SJCRH30 (cell line): ENCODE measurements around a stretch of chr1.

DNA sequence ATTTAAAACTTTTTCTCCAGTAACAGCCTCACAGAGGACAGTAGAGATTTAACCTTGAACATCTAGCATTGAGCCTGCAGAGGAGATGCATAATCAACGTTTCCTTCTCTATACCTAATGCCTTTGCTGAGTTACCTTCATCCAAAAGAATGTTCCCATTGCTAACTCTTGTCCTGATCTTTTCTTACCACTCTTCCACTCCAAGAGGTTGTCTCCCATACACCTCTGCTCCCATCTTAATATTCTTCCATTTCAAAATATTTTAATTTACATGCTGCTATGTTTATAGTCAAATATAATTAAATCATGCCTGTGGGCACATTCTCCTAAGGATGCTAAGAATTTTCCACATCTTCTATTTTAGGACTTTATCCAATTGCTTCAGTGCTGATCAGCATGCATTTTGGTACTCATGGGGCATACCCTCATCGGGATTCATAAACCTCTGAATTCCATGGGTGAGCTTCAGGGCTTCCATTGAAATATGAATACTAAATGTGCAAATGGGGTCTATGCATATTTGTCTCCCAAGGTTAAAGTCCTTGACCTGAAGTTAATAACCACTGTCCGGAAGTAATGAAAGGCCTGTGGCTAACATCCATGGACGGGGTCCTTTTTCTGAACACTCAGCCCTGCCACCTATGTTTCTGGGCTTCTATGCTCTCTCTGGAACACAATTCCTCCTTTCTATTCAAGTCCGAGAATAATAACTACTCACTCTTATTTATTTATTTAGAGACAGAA, 55.3 kb downstream of the WLS start:
- RAMPAGE, long total RNA, result no peak

DNA sequence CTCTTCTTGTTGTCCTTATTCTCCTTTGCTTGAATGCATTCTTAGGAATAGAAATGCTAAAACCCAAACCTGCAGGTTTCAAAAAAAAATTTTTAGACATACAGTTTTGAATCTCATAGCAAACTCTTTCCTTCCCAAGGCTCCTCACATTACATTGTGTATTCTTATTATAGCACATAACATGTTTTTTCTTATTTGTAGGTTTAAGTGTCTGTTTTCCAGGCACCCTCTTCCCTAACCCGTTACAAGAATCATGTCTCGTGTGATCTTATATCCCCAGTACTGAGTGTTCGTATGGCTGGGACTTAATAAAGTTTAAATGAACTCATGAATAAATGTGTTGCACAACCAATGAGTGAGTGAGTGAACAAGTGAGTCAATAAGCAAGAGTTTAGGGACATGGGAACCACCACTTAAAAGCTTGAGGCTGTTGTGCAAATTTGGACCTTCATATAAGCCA, 41.0 kb downstream of the WLS start:
- RAMPAGE, long total RNA, result no peak

DNA sequence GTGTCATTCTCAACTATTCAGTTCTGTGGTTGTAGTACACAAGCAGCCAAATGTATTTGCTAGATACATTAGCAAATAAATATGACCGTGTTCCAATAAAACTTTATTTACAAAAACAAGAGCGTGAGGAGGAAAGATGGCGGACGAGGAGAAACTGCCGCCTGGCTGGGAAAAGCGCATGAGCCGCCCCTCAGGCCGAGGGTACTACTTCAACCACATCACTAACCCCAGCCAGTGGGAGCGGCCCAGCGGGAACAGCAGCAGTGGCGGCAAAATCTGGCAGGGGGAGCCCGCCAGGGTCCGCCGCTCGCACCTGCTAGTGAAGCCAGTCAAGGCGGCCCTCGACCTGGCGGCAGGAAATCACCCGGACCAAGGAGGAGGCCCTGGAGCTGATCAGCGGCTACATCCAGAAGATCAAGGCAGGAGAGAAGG, 286.1 kb downstream of the LRRC40 start:
- RAMPAGE, long total RNA, result no peak

DNA sequence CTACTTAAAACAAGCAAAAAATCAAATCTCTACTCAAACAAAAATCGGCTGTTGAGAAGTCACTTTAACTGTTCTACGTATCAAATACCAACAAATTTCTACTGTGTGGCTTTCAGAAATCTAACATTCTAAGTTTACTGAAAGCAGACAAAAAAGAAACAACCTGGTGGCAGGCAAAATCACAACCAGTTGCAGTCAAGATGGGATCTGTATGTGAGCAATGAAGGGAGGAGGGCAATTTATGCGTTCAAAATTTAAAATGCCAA, 1.2 kb downstream of the ANKRD13C start:
- RAMPAGE, long total RNA, result no peak

DNA sequence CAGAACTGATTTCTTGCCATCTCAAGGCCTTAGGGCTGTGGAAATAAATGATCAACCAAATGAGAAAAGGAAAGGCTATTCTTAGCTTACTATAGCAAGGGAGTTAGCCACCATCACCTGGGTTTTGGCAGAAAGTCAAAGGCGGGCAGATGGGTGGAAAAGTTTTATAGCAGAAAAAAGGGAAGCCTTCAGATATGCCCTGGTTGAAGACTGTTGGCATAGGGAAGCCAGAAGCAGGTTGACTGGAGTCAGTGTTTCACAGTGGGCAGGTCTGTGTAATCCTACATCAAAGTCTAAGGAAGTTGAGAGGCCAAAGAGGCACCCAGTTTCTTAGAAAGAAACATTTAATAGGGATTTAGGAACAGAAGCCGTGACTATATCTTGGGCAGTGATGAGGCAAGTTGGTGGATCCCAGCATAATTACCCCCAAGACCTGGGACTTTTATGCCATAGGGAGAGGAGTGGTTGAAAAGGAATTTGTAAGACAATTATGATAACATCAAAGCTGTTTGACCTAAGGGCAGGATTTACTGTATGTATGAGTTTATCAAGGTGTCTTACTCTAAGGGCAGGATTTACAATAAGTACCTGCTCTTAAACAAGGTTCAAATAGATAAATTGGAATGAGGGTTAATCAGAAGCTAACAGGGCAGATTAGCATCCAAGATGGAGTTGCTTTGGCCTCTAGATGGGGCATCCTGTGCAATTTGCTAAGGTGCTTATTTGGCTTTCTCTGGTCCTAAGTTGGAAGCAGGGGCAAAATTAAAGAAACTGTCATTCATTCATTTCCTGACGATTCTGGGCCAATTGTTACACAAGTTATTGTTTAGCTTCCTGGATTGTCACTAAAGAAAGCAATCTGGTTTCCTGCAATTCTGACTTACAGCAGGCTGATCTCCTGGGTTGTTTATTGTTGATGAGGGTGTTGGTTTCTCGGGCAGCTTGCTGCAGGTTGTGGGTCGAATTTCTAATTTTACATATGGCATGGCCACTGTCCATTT, 30.0 kb downstream of the CTH start:
- RAMPAGE, long total RNA, result no peak

DNA sequence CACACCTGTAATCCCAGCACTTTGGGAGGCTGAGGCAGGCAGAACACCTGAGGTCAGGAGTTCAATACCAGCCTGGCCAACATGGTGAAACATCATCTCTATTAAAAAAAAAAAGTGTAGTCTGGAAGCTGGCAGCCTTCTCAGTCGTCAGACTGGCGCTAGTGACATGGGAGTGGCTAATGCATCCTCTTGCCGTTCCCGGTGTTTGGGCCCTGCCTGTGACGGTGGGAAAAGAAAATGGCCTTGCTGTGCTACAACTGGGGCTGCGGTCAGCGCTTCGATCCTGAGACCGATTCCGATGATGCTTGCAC, 119.2 kb downstream of the CTH start:
- RAMPAGE, long total RNA, result no peak

DNA sequence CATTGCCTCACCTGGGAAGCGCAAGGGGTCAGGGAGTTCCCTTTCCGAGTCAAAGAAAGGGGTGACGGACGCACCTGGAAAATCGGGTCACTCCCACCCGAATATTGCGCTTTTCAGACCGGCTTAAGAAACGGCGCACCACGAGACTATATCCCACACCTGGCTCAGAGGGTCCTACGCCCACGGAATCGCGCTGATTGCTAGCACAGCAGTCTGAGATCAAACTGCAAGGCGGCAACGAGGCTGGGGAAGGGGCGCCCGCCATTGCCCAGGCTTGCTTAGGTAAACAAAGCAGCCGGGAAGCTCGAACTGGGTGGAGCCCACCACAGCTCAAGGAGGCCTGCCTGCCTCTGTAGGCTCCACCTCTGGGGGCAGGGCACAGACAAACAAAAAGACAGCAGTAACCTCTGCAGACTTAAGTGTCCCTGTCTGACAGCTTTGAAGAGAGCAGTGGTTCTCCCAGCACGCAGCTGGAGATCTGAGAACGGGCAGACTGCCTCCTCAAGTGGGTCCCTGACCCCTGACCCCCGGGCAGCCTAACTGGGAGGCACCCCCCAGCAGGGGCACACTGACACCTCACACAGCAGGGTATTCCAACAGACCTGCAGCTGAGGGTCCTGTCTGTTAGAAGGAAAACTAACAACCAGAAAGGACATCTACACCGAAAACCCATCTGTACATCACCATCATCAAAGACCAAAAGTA, 433.2 kb upstream of the ZRANB2 start:
- RAMPAGE, long total RNA, result no peak

GRCh38 chr1:74522135-74522559, 9.7 kb upstream of the LRRC53 start:
- RAMPAGE, long total RNA, result no peak

- RAMPAGE, long total RNA, result no peak
Observed at GRCh38 chr1:74594221-74594591, 79.4 kb downstream of the ERICH3 start.

- RAMPAGE, long total RNA, result no peak
Observed at GRCh38 chr1:74652396-74653106, 21.0 kb downstream of the ERICH3 start.

- RAMPAGE, long total RNA, result no peak
Observed at GRCh38 chr1:74733722-74734160, 789 bp downstream of the TYW3 start.

DNA sequence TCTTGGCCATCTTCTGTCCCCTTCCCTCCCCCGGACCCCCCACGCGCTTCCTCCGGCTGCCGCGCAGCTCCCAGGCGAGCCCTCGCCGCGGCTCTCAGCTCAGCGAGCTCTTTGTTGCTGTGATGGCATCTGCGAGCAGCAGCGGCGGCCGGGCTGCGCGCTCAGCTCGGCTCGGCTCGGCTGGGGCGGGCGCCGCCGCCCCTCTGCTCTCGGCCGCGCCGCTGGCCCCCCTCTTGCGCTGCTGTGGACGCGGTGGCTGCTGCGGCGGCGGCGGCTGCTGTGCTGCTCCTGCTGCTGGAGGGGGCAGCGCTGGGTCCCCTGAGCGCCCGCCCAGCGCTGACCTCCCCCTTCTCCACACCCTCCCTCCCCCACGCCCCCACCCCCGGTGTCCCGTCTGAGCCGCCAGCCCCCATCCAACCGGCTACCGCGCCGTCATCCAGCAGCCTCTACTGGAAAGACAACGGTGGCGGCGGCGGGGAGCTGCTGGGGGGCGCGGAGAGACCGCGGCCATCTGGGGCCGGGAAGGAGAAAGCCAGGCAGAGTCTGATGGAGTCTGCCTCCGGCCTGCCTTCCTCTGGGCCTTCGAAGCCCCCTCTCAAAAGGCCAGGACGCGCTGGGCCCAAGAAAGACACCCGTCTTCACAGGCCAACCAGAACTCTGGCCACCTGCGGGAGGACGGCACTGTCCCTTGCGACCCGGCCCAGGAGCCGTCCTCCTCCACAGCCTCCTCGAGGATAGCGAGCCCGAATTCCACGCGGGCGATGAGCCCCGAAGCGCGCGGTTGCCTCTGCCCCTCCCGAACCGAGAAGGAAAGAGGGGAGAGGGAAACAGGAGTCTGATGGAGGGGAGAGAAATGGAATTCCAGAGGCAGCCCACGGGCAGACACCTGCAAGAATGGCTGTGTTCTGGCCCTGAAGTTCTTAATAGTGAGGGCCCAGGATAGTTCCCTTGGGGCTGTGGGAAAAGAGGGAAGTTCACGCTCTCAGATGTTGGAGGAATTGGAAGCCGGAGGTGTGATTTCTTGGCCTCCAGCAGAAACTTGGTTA, 5.3 kb upstream of the SLC44A5 start:
- RAMPAGE, long total RNA, result no peak

DNA sequence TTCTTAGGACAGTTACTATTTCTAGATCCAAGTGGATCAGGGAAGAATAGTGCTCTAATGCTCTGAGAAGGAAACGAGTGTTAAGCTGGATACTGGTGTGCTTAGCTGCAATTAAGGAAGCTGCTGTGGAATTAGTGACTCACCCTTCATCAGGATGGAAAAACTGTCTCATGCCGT, 179.5 kb downstream of the ST6GALNAC3 start:
- RAMPAGE, long total RNA, result no peak

DNA sequence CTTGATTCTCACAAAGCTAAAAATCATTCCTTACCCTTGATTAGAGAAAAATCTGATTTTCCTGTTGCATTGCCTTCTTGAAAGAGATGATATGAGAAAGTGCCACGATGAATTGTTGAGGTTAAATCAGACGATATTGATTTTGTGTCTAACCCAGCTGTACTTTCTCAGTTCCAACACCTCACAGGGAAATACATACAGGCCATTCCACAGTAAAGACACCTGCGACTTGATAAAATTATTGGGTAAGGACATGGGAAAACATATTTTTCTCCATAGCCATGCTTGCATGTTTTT, 255.5 kb upstream of the ST6GALNAC5 start:
- RAMPAGE, long total RNA, result no peak

DNA sequence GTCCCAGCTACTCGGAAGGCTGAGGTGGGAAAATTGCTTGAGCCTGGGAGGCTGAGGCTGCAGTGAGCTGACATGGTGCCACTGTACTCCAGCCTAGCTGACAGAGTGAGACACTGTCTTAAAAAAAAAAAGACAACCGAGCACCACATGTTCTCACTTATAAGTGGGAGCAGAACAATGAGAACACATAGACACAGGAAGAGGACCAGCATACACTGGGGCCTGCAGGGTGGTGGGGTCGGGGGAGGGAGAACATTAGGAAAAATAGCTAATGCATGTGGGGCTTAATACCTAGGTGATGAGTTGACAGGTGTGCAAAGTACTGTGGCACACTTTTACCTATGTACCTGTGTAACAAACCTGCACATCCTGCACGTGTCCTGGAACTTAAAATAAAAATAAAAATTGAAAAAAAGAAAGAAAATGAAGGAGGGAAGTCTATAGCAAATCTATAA, 27.1 kb downstream of the AK5 start:
- RAMPAGE, long total RNA, result no peak

DNA sequence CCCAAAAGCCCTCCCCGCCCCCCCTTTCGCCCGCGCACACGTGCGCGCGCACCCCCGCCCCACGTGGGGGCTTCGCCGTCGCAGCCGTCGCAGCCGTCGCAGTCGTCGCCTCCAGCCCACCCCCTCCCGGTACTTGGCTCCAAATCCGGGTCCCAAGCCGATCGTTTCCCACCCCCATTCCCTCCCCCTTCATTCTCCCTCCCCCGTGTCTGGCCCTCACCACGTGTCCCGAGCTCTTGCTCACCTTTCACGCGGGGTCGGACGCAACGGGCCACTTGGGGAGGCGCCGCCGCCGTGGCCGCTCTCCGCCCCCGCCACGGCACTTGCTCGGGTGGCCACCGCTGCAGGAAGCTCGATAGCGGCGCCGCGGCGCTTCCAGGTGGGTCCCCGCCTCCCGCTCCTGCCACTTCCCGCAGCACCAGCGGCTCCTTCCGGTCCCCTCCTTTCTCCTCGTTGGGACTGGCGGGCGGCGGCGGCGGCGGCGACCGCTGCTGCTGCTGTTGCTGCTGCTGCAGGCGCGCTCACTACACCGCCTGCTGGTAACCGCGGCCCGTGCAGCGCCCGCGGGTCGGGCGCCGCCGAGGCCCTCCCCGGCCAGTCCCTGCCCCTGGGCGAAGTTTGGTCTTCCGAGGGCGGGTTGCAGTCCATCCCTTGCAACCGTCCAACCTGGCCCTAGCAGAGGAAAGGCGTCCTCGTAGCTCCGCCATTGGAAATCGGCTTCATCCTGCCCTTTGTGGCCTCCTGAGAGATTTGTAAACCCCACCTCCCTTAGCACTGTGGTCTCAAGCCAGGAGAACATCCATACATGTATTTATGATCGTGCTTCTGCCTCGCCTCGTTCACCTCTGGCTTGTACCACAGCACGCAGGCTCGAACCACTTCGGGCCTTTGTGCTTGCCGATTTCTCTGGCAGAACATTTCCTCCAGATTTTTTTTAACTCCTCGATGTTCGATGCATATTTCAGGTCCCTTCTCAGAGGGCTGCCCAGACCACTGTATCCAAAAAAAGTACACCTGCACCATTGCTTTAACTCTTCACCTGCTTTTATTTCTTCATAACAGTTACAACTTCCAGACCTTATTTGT, 903 bp upstream of the ZZZ3 start:
- RAMPAGE, long total RNA, result no peak

- RAMPAGE, long total RNA, result no peak
Observed at GRCh38 chr1:77889650-77890246, 1.3 kb downstream of the NEXN start.

DNA sequence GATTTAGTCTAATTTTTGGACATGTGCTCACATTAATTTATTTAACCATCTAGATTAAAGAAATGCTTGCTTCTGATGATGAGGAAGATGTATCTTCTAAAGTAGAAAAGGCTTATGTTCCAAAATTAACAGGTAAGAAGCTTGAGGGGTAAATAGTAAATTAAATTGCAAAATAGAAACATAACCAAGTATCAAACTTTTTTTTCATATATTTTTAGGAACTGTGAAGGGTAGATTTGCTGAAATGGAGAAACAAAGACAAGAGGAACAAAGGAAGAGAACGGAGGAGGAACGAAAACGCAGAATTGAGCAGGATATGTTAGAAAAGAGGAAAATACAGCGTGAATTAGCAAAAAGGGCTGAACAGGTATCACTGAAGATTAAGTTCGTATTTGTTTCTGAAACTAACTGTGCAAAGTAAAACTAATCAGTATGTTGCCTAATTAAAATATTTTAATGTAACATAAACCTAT, 29.5 kb downstream of the NEXN start:
- RAMPAGE, long total RNA, result no peak

GRCh38 chr1:78045615-78045701, 308 bp upstream of the GIPC2 start:
- RAMPAGE, long total RNA, result no peak

- RAMPAGE, long total RNA, result no peak
Observed at GRCh38 chr1:78075616-78076032, 29.9 kb downstream of the GIPC2 start.